Ascending aorta (tissue), 1 donor: ENCODE results near the gene NOCT.

- PRO-cap = no peak
Observed at GRCh38 chr4:128454433-128455024, 166.9 kb upstream of the PGRMC2 start.

DNA sequence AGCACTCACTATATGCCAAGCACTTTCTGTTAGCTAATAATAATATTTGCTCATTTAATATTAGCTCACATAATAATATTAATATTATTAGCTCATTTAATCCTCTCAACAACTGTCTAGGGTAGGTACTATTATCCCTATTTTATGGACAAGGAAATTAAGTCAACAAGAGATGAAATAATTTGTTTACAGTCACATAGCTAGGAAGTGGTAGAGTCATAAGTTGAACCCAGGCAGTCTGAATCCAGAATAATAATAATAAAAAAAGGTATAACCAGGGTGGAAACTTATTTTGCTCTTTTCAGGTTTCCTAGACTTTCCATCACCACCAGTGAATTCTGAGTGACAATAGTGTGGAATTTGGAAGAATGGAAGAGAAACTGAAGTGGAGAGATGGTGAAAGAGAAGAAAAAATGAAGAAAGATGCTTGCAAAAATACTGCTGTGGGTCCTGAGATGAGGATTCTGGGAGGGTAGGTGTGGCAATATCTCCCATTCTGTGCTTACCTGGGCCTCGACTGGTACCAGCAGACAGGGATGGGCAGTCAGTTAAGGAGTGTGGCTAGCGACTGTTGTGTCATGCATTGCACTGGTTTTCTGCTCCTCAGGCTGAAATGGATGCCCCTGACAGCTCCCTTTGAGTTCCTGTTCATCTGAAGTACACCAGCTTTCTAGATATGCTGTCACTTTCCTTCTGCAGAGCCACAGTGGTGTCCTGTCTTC is 182.3 kb upstream of the PGRMC2 start:
- PRO-cap = no peak

DNA sequence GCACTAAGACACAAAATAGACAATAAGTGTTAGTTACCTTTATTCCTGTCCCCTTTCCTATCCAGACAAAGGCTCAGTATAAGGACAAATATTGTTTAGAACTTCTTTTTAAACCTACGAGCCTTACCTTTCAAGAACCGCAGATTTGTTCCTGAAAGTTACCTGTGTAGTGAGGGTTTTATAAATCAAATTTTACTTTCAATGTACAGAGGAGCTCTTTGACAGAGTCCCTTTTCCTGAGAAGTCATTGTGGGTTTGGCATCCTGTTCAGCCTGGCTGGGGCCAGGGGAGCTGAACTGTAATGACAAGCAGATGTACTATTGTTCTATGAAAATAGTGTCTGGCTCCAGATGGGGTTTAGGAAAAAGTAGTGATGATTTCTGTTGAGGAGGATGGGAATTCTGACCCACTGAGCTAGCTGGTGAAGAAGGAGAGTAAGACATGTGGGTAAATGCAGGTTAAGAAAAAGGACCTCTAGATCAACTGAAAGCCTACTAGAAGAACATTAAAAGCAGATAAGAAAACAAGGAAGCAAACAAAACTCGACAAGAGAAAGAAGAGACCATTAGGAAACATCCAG is 196.2 kb upstream of the PGRMC2 start:
- PRO-cap = no peak

GRCh38 chr4:128660125-128661286 is 149.0 kb upstream of the JADE1 start:
- PRO-cap = no peak

DNA sequence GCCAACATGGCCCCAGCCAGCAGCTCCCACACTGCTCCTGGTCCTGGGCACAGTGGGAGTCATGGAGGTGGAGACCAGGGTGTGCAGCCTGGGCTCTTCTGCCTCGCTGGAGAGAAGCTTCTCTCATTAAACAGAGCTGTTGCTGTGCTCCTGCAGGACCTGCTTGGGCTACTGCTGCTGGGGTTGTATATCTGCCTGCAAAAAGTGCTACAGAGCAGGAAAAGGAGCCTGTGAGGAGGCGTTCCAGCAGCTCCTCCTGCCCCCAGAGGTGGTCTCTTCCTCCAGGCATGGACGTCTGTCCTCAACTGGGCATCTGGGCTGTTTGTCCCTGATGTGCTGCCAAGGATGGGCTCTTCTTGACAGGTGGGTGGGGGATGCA is 37.8 kb downstream of the C4orf33 start:
- PRO-cap = no peak

- PRO-cap = no peak
Observed at GRCh38 chr4:130055015-130055367, 959.0 kb downstream of the C4orf33 start.

- PRO-cap = no peak
Observed at GRCh38 chr4:133578830-133579144, 429.7 kb downstream of the PCDH10 start.

GRCh38 chr4:133934440-133934792 is 267.2 kb downstream of the PABPC4L start:
- PRO-cap = no peak

DNA sequence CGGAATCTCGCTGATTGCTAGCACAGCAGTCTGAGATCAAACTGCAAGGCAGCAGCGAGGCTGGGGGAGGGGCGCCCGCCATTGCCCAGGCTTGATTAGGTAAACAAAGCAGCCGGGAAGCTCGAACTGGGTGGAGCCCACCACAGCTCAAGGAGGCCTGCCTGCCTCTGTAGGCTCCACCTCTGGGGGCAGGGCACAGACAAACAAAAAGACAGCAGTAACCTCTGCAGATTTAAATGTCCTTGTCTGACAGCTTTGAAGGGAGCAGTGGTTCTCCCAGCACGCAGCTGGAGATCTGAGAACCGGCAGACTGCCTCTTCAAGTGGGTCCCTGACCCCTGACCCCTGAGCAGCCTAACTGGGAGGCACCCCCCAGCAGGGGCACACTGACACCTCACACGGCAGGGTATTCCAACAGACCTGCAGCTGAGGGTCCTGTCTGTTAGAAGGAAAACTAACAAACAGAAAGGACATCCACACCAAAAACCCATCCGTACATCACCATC is 35.6 kb downstream of the PCDH18 start:
- PRO-cap = no peak

DNA sequence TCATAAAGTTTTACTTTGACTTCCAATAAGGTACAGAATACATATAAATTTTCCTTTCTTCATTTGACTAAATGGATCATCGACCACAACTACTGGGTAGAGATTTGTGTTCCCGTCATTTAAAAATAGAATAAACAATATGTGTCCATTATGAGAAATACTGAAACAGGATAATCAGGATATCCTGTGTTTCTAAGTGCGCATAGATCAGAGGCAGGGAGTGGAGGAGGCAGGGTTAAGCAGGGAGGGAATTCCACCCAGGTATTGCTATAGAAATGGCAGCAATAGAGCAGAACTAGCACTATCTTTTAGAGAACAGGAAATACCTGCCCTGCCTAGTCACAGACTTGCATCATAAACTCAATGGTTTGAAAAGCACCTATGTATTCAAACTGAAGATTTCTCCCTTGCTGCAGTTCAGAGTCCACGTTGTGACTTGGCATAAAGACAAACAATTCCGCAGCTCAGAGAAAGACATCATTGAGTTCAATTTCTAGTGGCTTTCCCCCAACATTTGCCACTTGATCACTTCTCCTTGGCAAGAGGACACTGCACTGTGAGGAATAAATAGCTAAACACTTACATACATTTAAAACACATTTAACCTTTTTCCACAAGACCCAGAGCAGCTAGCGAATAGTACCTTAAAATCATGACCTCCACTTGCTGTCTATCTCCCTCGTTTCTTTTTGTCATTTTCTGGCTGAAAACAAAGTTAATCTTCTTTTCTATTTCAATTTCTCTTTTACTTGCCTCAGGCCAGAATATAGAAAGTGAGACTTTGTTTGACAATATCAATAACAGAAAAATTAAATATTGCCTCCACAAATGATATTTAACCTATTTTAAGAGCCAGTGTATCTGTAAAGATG is 42.5 kb downstream of the SLC7A11 start:
- PRO-cap = no peak

DNA sequence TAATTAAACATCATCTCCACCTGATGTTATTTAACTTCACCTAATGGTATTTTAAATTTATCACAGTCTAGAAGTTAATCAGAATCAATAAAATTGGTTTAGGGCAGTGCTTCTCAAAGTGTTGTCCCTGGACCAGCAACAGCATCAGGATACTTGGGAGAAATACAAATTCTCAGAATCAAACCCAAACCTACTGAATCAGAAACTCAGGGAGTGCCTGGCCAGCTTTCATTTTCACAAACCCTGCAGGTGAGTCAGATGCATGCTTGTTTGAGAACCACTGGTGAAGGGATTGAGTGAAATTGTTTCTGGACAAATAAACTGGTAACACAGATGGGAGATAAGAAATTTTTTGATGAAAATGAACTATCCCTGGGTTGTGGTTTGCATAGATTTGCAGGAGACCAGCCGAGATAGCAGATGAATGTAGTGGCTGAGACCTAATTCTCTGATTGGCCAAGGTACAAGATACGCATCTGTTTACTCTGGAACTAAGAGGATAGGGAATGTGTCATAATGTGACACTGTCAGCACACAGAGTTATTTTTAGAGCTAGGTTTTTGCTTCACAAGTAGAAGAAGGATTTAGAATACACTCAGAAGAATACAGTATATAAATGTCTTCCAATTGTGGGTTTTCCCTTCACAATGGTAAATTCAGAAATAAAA is 117.8 kb upstream of the NOCT start:
- PRO-cap = no peak

DNA sequence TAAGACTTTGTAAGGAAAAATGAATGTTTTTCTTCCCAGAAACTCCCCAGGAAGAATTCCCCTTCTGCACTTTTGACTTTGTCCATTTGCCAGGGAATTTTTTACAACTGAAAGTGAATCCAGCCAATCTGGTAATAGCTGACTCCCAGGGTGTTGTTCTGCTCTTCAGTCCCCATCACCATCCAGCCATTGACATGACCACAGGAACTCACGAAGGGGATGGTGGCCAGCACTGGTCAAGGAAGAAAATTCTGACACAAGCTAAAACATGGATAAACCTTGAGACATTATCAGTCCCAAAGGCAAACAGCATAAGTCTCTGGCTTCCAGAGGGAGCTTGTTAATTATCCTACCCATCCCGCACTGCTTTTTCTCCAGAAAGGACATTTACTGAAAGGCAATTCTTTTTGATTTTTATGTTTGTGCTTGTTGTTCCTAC is 61.4 kb upstream of the NOCT start:
- PRO-cap = no peak

DNA sequence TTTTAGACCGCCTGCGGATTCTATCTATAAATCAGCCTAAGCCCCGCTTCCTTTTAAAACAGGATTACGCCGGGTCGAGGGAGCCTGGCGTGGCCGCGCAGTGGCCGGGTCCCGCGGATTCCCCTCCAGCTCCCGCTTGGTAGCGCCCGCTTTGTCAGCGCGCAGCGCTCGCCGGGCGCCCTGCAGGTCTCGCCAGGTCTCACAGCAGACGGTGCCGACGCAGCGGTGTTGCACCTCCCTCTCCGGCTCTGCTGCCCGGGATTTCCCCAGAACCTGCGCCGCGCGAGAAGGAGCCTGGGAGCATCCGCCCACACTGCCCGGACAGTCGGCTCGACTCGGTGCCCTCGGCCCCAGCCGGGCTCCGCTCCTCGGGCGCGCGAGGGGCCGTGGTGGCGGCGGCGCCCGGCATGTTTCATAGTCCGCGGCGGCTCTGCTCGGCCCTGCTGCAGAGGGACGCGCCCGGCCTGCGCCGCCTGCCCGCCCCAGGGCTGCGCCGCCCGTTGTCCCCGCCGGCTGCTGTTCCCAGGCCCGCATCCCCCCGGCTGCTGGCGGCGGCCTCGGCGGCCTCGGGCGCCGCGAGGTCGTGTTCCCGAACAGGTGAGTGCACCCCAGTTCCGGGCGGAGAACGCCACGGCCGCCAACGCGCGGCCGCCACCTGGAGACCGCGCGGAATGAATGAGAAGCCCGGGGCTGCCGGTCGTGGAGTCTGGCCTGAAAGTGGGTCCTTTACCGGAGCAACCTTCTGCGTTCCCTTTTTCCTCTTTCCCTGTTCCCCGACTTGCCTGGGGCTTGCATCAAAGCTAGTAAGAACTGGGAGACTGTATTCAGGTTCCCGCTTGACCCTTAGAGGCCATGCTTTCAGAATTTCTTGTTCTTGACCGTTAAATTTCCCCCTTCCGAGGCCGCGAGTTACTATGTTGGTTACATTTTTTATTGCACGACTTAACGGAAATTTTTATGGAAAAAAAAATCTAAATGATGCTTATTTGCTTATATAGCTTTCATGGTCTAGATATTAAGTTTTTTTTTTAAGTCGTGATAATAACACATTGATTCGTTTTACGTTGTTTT is at the start of gene NOCT:
Gene NOCT, plus strand, starts transcription at position 207 of the 1,071 bp plus-strand sequence.
- PRO-cap = bidirectional peak, plus-strand start at position 185 of the sequence, minus-strand start outside the sequence; unidirectional peak, minus-strand start at position 673 of the sequence

DNA sequence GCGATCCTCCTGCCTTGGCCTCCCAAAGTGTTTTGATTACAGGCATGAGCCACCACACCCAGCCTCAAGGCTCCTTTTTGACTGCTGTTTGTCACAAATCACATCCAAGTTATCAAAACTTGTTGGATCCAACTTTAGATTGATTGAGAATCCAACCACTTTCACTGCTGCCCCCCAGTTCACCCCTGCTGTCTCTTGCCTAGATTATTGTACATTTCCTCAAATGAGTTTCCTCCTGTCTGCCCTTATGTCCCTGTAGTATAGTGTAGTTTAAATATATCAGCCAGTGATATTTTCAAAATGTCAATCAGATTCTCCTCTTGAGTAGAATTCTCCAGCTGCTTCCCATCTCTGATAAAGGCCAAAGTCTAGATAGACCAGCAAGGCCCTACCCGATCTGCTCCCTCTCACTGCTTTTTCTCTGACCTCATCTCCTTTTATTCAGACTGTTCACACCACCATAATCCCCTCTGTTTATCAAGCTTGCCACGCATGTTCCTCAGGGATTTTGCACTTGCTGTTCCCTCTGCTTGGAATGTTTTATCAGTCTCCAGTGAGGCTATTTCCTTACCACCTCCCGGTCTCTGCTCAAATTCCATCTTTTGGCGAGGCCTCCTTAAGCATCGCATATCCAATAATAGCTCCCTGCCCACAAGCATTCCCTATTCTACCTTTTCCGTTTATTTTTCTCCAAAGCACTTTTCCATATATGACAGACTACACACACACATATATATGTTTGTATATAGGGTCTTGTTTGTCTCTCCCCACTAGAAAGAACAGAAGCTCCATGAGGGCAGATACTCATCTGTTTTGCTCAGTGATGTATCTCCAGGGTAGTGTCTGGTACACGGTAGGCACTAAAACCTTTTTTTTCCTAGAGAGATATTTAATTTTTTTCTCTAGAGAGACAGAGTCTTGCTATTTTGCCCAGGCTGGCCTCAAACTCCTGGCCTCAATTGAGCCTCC is 20.1 kb downstream of the NOCT start:
- PRO-cap = no peak

- PRO-cap = no peak
Observed at GRCh38 chr4:139054332-139054952, 38.9 kb downstream of the NOCT start.

- PRO-cap = unidirectional peak, minus-strand start at chr4:139083914; bidirectional peak, plus-strand start at chr4:139084235, minus-strand start at chr4:139083948
Observed at GRCh38 chr4:139083318-139084108, 67.9 kb downstream of the NOCT start.

DNA sequence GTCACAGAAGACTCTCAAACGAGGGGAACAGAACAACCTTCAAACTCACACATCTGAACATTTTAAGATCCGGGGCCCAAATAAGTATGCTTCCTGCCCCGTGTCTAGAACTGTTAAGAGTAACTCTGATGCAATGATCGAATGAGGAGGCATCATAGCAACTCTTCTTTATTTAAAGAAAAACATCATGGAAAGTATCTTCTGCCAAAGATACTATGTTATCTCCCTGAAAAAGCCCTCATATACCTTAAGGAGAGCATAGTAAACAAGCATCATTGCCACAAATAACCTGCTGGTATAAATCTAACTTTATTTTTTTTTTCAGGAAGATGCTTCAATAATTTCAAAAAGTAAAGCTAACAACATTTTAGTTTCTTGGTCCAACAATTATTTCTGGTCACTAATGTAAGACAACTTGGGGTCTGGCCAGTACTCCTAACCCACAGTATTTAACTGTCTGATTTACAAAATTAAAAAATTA is 68.2 kb downstream of the ELF2 start:
- PRO-cap = no peak

DNA sequence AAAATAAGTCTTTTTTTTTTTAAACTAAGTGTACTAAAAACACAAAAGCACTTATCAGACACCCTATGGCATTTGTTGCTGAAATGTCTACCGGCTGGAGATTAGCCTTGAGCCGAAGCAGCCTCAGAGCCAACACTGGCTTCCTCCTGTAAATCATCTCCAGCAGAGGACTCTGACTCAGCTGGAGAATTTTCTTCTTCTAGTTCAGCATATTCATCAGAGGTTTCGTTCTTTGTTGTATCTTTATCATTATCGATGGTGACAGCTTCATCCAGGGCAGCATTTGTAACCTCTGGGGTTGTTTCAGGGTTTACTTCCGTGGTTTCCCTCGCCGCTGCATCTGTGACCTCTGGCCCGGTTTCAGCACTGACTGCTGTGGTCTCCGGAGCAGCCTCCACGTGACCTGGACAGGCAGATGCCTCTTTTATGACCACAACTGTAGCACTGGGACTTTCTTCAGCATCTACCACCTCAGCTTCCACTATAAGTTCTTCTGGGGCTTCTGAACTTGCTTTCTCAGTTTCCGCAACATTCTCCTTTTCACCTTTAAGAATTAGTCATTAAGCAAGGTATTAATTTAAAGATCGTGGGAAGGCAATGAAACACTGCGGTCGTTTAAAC is 13.4 kb downstream of the MGARP start:
- PRO-cap = no peak

DNA sequence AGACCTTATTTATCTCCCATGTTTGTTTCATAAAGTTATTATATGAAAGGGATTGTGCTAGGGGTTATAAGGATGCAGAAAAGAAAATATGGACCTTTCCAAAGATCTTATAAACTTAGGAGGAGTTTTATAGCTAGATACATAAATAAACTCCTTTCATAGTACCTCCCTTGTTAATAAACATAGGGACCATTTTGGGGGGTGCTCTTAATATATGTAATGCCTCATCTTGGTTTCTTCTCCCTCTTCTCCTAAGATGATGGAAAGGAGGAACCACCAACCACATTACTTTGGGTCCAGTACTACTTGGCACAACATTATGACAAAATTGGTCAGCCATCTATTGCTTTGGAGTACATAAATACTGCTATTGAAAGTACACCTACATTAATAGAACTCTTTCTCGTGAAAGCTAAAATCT is 54.9 kb upstream of the NDUFC1 start:
- PRO-cap = no peak

DNA sequence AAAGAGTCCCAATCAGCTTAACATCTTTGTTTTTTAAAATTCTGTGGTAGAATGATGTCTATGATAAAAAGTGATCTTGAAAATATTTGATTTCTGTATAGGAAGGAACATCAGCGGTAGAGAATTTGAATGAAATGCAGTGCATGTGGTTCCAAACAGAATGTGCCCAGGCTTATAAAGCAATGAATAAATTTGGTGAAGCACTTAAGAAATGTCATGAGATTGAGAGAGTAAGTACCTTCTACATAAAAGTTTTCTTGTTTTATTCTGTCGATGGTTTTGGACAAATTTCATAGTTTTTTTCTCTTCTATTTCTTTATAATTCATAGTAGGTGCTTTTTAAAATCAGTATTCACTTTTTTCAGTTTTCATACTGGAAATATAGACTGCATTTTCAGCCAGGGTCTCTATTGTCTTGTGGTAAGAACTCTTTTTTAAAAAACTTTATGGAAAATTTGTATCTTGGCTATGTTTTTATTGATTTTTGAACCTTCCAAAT is 58.2 kb upstream of the NDUFC1 start:
- PRO-cap = no peak